Pericardium fibroblast (primary cell): ENCODE data around the gene ANKRD28.

DNA sequence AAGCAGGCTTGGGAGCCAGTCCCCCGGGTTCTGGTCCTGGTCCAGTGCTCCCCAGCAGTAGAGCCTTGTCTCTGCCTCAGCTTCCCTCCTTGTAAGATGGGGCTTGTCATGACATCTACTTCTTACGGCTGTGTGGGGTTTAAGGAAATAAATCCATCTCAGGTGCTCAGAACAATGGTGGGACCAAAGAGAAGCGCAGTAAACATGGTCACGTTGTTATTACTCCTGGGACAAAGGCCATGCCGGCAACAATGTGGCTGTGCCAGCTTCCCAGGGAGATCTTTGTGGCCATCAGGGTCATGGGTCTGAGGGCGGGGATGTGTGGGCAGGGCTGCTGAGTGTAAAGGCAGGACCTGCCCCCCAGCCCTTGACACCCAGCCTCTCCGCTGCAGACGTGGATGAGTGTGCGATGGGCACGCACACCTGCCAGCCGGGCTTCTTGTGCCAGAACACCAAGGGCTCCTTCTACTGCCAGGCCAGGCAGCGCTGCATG lies 78.6 kb downstream of the FBLN2 start:
- RAMPAGE, long total RNA = no peak

- RAMPAGE, long total RNA = no peak
Measured at GRCh38 chr3:14243762-14244301, 65.2 kb downstream of the LSM3 start.

DNA sequence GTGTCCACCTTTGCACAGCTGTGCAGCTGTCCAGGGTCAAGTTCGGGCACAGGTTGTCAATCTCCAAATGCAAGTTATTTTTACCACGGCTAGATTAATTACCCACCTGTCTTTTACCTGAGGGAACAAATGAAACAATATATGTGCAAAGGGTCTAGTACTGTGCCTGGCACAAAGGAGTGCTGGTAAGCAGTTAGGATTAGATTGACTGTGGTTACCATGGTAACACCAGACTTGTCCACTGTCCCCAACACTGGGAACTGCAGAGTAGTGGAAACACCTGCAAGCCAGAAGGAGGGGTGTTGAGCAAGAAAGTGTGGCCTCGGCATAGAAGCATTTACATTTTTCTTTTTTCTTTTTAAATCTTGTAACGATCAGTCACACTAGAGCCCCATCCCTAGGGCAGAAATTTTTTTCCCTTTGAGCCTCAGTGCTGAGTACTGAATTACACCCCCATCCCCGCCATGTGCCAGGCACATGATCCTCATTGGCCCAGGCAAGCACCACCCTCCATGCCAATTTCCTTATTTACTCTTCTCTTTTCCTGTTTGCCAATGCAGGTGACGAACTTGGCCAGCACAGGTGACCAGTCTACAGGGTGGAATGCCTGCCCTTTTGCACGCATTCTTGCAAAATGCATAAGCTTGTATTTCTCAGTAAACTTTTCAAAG lies 66.2 kb upstream of the SLC6A6 start:
- RAMPAGE, long total RNA = no peak

- RAMPAGE, long total RNA = no peak
Measured at GRCh38 chr3:14522862-14523707, 17.1 kb downstream of the GRIP2 start.

DNA sequence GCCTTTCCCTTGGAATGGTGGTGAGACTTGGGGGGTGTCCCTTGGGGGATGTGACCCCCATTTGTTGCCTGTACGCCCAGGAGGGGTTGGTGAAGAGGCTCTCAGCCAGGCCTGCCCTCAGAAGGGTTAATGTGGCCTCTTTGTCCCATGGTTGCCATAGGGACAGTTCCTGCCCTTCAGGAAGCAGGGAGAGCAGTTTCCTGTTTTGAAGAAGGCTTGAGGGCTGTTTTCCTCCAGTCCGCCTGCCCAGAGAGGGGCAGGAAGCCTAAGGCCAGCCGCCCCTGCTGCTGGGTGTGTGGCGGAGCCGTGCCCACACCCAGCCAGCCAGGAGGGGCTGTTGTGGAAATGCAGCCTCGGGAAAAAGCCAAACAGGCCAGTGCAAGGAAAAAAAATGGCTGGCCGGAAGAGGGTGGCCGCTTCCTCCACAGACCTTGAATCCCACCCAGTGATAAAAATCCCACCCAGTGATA lies 14.5 kb upstream of the FGD5 start:
- RAMPAGE, long total RNA = no peak

DNA sequence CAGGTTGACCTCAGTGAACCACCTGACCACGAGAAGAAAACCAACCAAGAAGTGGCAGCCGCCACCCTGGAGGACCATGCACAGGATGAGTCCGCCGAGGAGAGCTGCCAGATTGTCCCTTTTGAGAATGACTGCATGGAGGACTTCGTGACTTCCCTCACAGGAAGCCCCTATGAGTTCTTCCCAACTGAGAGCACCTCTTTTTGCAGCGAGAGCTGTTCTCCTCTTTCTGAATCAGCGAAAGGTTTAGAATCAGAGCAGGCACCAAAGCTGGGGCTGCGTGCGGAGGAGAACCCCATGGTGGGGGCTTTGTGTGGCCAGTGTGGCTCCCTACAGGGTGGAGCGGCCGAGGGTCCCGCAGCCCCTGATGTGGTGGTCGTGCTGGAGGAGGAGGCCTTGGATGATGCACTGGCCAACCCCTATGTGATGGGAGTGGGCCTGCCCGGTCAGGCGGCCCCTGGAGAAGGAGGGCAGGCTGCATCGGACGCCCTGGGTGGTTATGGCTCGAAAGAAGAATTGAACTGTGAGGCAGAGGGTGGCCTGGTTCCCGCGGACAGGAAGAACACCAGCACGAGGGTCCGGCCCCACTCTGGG lies 1.3 kb downstream of the FGD5 start:
- RAMPAGE, long total RNA = no peak

GRCh38 chr3:15246510-15247734 lies 40.9 kb downstream of the CAPN7 start:
- RAMPAGE, long total RNA = no peak

GRCh38 chr3:15295369-15296158 lies 36.8 kb downstream of the SH3BP5 start:
- RAMPAGE, long total RNA = no peak

- RAMPAGE, long total RNA = no peak
Measured at GRCh38 chr3:15314876-15315521, 17.4 kb downstream of the SH3BP5 start.

GRCh38 chr3:15324554-15325240 lies 7.7 kb downstream of the SH3BP5 start:
- RAMPAGE, long total RNA = no peak

DNA sequence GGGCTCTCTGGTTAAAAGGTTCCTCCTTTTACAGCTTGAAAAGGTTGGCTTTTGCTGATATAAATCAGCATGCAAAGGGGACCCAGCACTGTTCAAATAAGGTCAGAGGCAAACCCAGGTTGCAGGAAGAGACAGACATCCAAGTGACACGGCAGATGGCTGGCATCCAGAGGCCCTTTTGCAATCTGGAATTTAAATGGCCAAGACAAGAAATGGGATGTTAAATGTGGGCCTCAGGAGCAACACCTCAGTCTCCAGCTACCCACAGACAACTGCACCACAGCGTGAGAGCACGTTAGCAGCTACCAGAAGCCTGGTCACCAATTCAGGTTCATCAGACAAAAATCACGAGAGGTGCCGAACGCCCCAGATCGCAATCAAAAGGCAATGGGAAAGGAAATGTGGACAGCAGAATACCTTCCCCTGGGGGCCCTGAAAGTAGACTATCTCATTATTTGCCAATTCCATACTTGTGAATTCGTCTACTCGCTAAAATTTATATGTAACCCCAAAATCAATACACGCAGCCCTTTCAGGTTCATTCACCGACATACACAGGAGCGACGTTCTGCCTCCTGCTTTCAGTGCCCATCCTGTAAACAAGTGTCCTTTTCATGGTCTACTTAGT lies 6.2 kb downstream of the SH3BP5 start:
- RAMPAGE, long total RNA = no peak

DNA sequence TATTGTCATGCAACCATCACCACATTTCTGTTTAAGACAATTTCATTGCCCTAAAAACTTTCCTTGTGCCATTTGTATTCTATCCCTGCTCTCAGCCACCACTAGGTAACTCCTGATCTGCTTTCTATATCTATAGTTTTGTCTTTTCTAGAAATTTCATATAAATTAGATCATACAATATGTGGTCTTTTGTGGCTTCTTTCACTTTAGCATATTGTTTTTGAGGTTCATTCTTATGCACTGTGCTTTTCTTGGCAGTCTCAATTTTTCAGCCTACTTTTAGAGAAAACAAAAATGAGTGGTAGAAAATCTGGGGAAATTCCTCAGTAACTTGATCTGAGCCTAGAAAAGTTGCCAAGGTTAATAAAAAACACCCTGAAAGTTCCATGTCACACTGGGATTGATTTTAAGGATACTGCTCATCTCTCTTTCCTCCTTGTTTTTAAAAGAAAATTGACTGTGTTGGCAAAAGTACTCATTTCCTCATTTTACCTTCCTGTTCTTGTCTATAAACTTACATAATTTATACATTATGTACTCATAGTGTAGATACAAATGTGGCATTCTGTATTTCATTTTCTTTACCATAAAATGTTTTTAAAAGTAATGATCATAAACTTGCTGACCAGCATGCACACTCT lies 28.4 kb upstream of the SH3BP5 start:
- RAMPAGE, long total RNA = no peak

DNA sequence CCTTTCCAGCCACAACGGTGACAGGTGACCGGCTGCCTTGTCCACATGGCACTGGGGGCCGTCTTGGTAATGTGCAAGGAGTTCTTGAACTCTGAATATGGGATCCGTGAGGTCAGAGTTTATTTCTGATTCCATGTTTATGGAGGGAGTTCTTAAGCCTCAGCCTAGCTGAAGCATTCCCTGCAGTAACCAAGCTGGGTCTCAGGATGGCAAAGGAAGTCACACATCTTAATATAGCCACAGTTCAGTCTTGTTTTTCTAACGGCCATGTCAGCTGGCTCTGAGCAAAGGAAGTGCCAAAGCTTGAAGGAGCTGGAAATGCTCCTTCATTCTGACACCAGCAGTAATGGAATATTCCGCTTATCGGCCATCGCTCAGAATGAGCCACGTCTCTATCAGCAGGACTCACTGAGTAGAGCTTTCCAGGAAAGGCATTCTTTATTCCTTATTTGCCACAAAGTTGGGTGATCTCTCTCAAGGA lies 40.5 kb downstream of the EAF1 start:
- RAMPAGE, long total RNA = no peak

DNA sequence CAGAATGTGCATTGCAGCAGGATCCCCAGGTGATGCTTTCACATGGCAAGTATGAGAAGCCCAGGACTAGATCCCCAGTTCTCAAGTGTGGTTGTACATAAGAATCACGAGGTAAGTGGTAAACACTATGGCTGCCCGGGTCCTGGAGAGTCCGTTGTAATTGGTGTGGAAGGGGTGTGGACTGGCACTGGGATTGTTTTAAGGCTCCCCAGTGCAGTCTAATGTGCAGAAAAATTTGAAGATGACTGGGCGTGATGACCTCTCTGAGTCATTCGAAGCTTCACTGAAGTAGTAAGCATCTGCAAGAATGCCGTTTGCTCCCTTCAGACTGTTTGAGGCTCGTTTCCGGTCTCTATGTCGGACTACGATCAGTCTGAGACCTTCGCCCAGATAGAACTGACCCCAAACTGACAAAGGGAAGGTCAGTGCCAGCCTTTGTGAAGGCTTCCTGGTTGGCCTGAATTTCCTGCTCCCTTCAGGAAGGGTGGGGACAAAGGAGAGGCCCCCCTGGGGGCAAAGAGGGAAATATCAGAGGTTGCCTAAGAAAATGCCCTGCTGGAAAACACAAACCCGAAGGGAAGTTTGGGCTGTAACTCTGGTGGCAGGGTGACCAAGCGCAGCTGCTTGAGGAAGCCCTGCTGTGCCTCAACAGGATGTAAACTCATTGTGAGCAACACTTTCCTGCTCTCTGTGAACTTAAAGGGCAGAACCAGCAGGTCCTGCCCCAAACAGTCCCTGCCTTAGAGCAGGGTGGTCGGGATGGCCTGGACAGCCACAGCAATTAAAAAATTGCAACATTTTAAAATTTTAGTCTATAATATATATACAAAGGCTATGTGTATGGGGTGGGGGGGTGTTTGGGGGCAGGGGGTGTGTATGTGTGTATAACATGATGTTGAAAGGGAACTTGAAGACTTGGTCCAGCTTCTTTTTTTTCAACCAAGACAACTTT lies 34.7 kb downstream of the BTD start:
- RAMPAGE, long total RNA = no peak

GRCh38 chr3:15668841-15669474 lies 67.4 kb downstream of the BTD start:
- RAMPAGE, long total RNA = no peak

GRCh38 chr3:15797074-15797639 lies 622 bp downstream of the ANKRD28 start:
- RAMPAGE, long total RNA = no peak

DNA sequence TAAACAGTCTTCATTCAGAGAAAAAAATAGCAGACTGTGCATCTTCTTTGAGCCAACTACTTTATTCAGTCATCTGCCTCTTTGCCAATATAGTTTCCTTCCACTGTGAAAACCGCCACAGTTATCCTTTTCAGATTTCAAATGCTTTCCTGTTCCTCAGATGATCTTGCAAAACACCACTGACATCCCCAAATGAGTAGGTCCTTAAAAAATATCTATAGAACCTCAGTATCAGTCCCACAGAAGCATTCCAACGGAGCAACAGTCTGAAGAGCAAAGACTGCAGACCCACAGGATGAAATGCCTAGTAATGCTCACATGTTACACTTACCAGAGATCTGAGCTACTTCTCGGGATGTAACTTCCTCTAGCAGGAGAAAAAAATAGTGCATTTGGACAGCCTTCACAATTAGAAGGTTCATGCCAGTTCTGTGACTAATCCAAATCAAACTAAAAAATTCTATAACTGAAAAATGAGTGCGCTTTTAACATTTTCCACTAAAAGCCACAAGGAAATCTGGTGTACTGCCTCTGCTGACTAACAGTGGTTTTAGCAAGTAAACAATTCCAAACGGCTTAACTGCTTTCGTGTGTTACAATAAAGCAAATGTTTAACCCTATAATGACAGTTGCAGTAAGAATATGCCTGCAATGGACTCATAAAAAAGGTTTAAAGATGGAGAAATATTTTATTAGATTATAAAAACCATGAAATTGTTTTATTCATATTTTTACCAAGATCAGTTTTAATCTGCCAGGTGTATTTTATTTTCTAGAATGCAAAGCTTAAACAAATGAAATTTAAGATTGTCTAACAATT lies at the start of gene ANKRD28:
TSS of gene ANKRD28 (minus strand) at position 340 of the 820 bp plus-strand sequence.
- RAMPAGE, long total RNA = start-site peak on the minus strand centred at position 322 of the sequence, 109 bp wide, 368 and 66 reads in 2 replicates

GRCh38 chr3:15860288-15860967 lies 62.6 kb upstream of the ANKRD28 start:
- RAMPAGE, long total RNA = no peak

DNA sequence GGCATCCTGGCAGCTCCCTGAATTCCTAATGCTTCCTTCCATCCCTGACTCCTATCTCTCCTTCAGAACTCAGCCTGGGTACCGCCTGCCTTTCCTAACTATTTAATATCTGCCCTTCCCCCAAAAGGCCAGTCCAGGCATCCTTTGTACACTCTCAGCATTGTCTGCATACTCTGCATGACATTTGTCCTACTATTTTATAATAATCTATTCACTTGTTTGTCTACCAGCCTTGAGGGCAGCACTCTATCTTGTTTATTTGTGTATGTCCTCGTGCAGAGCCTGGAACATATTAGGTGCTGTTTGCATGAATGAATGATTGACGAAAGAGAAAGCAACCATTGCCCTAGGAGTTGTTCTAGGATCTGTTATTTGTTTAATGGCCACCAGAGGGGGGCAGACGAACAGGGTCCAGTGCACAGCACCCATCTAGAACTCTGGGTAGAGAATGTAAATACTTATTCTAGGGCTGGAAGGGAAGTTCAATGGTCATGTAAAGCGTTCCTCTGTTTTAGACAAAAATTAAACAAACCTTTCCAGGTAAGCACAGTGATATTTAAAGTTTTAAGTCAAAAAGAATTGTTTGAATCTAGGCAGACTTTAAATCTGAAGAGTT lies 125.9 kb upstream of the GALNT15 start:
- RAMPAGE, long total RNA = no peak

- RAMPAGE, long total RNA = no peak
Measured at GRCh38 chr3:16068024-16068393, 106.5 kb upstream of the GALNT15 start.